GM19239 (cell line): Measurements from ENCODE around the genes USF2, KRTDAP and ATP4A.

DNA sequence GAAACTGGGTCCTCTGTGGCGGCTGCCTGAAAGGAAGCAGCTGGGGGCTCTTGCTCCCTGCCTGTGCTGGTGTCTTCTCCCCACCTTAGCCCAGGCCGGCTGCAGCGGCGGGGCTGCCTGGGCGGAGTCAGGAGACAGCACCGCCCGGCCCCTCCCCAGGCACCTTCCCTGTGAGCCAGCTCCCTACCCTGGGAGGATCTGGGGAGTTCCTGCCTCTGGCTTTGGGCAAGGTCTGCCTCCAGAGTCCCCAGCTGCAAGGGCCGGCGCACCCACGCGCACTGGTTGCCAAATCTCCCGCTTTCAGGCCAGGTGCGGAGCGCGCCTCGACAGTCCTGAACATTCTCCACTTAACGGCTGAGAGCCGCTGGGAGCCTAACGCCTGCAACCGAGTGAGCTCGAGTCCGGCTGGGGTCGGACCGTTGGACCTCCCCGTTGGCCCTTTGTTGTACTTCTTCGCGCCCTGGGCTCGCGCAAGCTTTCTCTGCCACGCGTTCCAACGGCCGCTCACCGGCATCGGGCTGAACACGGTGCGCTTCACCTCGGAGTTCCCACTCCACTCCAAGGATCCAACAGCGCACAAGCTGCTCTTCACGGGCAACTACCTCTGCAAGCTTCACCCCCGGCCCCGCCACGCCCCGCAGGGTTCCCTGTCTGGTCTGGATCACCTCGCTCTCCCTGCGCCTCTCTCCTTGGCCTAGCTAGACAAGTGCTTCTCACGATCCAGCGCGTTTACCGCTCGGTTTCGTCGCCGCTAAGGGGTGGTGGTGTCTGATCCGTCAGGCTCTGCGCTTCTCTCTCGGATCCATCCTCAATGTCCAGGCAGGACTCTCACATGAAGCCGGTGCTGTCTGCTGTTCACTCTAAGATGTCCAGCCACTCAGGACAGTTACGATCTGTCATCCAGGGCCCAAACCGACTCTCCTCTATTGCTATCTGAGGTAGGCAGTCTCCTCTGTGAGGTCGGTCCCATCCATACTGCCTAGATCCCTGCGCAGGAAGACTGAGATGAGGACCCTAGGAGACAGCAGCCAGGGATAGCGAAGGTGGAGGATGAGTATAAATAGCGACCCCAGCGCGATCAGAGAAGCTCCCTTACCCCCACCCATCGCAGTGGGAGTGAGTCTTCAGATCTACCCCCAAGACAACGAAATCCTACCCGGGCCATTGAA lies 21.5 kb upstream of the ZNF30 start:
- RRBS = 14% methylated on average over 7 of the region's 69 CpGs

DNA sequence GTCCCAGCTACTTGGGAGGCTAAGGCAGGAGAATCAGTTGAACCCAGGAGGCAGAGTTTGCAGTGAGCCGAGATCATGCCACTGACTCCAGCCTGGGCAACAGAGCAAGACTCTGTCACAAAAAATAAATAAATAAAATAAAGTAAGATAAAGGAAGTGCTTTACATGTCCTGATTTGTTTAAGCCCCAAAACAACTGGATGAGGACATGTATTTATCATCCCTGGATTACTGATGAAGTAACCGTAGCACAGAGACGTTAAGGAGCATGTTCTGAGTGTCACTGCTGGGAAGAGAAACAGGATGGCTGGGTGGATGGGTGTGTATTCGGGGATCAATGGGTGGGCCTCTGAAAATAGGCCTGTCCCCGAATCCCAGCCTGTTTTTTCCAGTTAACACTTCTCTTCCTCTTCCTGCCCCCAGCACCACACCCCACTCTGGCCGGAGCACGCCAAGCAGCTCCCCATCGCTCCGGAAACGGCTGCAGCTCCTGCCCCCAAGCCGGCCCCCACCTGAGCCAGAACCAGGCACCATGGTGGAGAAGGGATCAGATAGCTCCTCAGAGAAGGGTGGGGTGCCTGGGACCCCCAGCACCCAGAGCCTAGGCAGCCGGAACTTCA lies 8.7 kb downstream of the GRAMD1A start:
- RRBS = 96% methylated on average over 1 of the region's 12 CpGs

GRCh38 chr19:35120366-35121496 lies 5.1 kb downstream of the FXYD3 start:
- RRBS = no CpG with 5 or more reads among the region's 19 CpGs

- RRBS = no CpG with 5 or more reads among the region's 7 CpGs
These were observed 4.2 kb downstream of the LGI4 start for GRCh38 chr19:35130585-35131147.

GRCh38 chr19:35136734-35137845 lies 1.5 kb upstream of the FXYD1 start:
- RRBS = no CpG with 5 or more reads among the region's 22 CpGs

DNA sequence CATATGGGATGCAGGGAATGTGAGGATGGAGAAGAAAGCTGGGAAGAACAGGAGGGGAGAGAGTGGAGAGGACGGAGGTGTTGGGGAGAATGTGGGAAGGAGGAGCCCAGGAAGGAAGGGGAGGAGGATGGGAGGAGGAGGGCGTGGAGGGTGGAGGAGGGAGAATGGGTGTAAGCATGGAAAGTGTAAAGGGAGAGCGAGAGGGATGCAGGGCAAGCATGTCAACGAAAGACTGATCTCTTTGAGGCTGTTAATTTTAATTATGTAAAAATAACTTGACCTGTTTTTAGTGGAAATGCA lies 2.0 kb upstream of the FXYD5 start:
- RRBS = no CpG with 5 or more reads among the region's 4 CpGs

- RRBS = no CpG with 5 or more reads among the region's 2 CpGs
These were observed 32.8 kb downstream of the FAM187B start for GRCh38 chr19:35195665-35196309.

- RRBS = no CpG with 5 or more reads among the region's 15 CpGs
These were observed 8.4 kb downstream of the LSR start for GRCh38 chr19:35257198-35257697.

GRCh38 chr19:35268772-35269188 lies at the start of gene USF2:
Gene USF2 (plus strand): TSS chr19:35268962.
- RRBS = 2% methylated on average over 12 of the region's 56 CpGs

GRCh38 chr19:35295669-35296390 lies 3.9 kb downstream of the MAG start:
- RRBS = 9% methylated on average over 7 of the region's 29 CpGs

- RRBS = no CpG with 5 or more reads among the region's 9 CpGs
These were observed 14.5 kb downstream of the FFAR2 start for GRCh38 chr19:35462403-35463142.

GRCh38 chr19:35490270-35490968 lies at the start of gene KRTDAP:
Gene KRTDAP (minus strand): TSS chr19:35490464.
- RRBS = no CpG with 5 or more reads among the region's 14 CpGs

GRCh38 chr19:35550952-35551434 lies 5.6 kb downstream of the TMEM147 start:
- RRBS = no CpG with 5 or more reads among the region's 10 CpGs

- RRBS = no CpG with 5 or more reads among the region's 14 CpGs
These were observed 8.1 kb downstream of the TMEM147 start for GRCh38 chr19:35553521-35554002.

- RRBS = 0% methylated on average over 1 of the region's 15 CpGs
These were observed at the start of gene ATP4A for GRCh38 chr19:35563329-35563937. Gene ATP4A (minus strand): TSS chr19:35563658.

- RRBS = no CpG with 5 or more reads among the region's 18 CpGs
These were observed 3.1 kb upstream of the COX6B1 start for GRCh38 chr19:35644951-35645550.

DNA sequence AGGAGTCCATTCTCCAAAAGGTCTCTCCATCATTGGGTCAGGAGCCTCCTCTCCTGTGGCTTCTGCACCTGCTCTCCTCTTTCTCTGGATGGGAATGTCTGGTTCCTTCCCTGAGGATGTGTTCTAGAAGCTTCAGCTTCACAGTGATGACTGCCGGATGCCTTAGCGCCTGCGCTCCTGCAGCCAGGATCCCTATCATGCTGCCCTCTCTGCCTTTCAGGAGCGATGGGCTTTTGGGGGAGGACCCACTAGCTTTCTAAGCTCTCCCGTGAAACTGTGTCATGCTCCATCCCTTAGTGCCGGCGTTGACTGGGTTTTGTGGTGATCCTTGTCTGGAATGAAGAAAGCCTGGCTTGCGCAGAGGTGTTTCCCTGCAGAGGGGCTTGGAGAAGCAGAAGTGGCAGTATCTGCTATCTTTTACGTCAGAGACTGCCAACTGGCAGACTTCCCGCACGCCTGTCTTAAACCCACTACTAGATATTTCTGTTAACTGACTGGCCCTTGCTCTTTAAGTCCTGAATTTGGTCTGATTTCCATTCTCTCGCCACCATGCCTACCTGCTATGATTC lies 3.9 kb upstream of the KMT2B start:
- RRBS = no CpG with 5 or more reads among the region's 12 CpGs

DNA sequence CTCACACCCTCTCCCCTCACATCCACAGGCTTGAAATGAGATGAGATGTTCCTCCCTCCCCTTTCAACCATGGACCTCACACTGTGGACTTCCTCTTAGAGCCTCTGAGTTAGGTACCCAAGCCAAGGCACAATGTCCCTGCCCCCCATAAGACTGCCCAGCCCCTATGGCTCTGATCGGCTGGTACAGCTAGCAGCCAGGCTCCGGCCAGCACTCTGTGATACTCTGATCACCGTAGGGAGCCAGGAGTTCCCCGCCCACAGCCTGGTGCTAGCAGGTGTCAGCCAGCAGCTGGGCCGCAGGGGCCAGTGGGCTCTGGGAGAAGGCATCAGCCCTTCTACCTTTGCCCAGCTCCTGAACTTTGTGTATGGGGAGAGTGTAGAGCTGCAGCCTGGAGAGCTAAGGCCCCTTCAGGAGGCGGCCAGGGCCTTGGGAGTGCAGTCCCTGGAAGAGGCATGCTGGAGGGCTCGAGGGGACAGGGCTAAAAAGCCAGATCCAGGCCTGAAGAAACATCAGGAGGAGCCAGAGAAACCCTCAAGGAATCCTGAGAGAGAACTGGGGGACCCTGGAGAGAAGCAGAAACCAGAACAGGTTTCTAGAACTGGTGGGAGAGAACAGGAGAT lies 3.2 kb upstream of the KMT2B start:
- RRBS = no CpG with 5 or more reads among the region's 7 CpGs

- RRBS = 100% methylated on average over 3 of the region's 13 CpGs
These were observed 5.6 kb downstream of the KMT2B start for GRCh38 chr19:35723448-35723807.

DNA sequence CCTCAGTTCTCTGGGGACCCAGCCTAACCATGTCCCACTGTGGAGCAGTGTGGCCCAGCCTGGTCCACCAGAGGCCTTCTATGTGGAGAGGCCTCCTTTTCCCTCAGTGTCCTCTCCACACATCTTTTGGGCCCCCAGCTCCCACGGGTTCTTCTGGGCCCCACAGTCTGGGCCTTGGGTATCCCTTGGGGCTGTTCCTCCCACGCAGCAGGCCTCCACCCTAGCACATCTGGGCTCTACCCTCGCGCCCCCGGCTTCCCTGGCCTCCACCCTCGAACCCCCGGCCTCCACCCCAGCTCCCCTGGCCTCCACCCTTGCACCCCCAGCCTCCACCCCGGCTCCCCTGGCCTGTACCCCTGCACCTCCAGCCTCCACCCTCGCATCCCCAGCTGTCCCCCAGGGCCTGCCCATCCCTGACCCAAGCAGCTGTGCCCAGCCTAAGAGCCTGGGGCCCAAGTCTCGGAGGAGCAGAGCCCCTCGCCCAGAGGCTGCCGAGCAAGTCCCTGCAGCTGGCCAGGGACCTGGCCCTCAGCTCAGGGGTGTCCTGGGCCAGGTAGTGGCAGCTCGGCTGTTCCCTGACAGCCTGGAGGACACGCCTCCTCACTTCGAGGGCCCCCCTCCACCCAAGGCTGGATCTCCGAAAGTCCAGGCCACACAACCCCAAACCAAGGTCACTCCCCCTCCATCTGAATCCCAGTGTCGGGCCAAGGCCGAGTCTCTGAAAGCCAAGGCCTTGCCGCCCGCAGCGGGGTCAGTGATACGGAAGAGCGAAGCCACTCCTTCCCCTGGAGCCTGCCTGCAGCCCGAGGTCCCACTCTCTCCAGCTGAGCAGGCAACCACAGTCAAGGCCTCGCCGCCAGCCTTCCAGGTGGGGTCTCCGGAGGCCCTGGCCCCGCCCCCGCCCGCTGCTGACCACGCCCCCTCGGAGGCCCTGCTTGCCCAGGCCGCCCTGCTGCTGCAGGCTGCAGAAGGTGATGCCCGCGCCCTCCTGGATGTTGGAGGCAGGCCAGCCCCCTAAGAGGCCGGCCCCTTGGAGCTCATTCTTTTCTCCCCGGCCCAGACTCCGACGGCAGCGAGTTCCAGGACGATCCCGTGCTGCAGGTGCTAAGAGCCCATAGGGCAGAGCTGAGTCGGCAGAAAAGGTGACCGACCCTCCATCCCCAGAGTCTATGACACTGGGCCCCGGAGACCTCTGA lies 7.9 kb upstream of the ARHGAP33 start:
- RRBS = 11% methylated on average over 2 of the region's 45 CpGs